Smooth muscle cell (in vitro differentiated cells): ENCODE results near the genes CENPH, GTF2H2C and TMEM171.

DNA sequence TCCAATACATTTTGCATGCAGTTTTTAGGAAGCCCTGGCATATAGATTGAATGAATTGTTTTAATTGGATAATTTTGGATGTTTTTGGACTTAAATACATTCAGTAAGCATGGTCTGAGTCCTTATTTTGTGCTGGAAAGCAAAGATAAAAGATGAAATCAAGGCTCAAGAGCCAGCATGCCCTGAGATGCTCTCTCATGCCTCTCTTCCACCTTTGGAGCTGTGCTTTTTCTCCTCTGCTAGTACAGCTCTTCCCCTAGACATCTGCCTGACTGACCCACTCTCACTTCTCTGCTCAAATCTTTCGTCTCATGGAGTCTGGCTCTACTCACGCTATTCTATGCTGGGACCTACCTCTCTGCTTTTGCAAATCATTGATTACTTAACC lies 14.3 kb downstream of the PIK3R1 start:
- RAMPAGE, long total RNA: no peak

GRCh38 chr5:68237723-68238756 lies 22.5 kb downstream of the PIK3R1 start:
- RAMPAGE, long total RNA: no peak

DNA sequence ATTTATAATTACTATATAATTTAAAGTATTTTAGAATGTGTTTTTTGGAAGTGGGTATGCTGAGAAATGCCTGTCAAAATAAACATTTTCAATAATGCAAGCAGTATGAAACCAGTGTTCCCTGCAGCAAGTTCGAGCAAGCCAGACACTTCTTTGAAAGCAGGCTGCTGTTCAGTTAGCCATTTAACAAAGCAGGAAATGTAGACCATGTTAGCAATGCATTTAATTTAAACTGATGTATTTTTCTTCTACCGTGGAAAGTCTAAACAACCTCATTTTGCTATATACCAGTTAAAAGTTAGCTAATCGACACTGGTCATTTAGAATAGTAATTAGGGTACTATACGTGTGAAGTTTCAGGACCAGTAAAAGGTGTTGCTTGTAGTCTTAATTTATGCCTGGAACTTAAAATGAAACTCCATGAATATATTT lies 65.8 kb downstream of the PIK3R1 start:
- RAMPAGE, long total RNA: no peak

- RAMPAGE, long total RNA: no peak
These were observed 325.5 kb downstream of the PIK3R1 start for GRCh38 chr5:68541084-68541468.

- RAMPAGE, long total RNA: no peak
These were observed 349.0 kb upstream of the SLC30A5 start for GRCh38 chr5:68744550-68745469.

DNA sequence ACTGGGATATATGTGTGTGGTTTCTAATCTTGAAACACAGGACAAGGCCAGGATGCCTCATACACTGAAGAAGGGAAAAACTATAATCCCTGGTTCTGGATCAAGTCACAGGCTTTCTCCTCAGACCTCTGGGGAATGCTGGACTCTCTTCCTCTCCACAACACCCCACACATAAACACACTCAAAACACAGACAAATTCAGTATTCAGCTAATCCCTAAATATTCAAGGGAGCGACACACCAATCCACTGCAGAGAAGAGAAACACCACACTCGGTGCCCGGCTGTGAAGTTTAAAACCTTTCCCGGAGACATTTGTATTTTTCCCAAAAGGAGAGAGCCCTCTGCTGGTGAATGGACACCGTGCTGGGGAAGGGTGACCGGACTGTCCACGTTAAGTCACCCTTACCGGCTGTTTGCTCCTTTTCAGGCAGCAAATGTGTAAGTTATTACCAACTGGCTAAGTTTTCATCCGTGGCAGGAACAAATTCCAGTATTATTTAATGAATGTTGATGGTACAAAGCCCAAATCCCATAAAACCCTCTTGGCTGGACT lies 131.0 kb upstream of the SLC30A5 start:
- RAMPAGE, long total RNA: no peak

GRCh38 chr5:69026607-69026980 lies 67.2 kb upstream of the SLC30A5 start:
- RAMPAGE, long total RNA: no peak

GRCh38 chr5:69188700-69189982 lies at the start of gene CENPH:
TSS of gene CENPH (plus strand) at chr5:69189583.
- RAMPAGE, long total RNA: start-site peak on the plus strand at chr5:69189545-69189615, 112 and 27 reads in 2 replicates

DNA sequence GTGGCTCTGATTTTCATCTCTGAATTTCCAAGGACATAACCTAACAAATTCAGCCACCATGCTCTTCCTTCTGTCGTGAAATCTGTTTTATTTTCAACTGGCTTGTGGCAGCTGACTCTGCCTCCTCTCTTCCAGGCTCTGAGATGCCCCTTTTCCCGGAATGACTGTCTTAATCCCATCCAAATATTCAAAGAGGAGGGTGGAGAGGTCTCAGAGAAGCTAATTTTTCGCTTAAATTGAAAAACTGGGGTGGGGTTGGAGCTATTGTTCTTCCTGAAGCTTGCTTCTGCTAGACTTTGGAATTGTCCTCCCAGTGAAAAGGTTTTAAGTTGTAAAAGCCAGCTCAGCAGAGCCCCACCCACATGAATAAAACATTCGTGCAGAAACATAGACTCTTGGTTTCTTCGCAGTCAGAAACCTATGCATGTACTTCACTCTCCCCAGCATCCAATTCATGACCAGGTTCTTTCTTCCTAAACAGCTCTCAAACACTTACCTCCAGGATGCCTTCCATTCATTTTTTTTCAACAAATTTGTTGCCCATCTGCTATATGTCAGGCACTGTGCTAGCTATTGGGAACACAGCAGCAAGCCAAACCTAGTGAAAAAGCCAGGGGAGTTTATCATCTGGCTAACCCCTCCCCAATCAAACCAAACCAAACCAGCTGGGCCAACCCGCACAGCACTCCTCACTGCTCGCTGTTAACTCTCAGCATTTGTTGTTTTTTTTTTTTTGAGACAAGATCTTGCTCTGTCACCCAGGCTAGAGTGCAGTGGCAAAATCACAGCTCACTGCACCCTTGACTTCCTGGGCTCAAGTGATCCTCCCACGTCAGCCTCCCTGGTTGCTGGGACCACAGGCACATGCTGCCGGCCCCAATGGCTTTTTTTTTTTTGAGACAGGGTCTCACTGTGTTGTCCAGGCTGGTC lies 38.0 kb upstream of the OCLN start:
- RAMPAGE, long total RNA: no peak

GRCh38 chr5:69493148-69494077 lies 823 bp downstream of the OCLN start:
- RAMPAGE, long total RNA: no peak

- RAMPAGE, long total RNA: start-site peak on the plus strand at chr5:69560209-69560257, 252 and 186 reads in 2 replicates
These were observed at the start of gene GTF2H2C for GRCh38 chr5:69559724-69560420. TSS of gene GTF2H2C (plus strand) at chr5:69560191.

DNA sequence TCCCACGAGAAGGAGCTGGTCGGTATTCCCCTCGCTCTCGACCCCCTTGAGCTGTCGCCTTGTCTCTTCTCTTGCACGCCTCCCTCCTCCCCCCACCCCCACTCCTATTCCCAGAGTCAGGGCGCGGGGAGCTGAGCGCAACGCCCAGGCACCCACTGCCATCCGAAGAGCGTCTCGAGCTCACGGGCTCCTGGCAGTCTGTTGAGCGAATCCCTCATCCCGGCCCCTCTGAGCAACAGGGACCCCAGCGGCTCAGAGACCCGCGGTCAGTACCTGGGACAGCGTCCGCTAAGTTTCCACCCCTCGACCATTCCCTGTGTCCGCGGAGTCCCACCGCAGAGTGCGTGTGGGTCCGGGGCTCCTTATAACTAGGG lies 347 bp downstream of the CARTPT start:
- RAMPAGE, long total RNA: no peak

DNA sequence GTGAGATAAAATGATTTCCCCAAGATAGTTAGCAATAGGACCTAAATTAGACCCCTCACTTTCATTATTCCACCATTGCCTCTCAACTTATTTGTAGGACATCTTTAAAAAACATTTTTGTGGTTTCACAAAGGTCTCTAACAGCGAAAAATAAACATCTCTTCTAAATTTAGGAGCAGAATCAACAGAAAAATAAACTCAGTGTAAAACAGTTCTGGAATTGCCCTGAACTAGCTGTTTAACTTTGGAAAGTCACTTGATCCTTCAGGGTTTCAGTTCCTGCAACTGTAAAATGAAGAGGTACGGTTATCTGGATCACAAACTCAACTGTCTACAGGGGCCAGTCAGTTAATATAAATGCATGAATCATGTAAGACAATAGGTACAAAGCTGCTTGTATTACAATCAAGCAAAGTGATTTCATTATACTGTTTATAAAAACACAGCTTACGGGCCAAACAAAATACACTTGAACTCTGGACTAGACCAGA lies 73.2 kb downstream of the MRPS27 start:
- RAMPAGE, long total RNA: no peak

- RAMPAGE, long total RNA: no peak
These were observed 286 bp downstream of the PTCD2 start for GRCh38 chr5:72320483-72320835.

DNA sequence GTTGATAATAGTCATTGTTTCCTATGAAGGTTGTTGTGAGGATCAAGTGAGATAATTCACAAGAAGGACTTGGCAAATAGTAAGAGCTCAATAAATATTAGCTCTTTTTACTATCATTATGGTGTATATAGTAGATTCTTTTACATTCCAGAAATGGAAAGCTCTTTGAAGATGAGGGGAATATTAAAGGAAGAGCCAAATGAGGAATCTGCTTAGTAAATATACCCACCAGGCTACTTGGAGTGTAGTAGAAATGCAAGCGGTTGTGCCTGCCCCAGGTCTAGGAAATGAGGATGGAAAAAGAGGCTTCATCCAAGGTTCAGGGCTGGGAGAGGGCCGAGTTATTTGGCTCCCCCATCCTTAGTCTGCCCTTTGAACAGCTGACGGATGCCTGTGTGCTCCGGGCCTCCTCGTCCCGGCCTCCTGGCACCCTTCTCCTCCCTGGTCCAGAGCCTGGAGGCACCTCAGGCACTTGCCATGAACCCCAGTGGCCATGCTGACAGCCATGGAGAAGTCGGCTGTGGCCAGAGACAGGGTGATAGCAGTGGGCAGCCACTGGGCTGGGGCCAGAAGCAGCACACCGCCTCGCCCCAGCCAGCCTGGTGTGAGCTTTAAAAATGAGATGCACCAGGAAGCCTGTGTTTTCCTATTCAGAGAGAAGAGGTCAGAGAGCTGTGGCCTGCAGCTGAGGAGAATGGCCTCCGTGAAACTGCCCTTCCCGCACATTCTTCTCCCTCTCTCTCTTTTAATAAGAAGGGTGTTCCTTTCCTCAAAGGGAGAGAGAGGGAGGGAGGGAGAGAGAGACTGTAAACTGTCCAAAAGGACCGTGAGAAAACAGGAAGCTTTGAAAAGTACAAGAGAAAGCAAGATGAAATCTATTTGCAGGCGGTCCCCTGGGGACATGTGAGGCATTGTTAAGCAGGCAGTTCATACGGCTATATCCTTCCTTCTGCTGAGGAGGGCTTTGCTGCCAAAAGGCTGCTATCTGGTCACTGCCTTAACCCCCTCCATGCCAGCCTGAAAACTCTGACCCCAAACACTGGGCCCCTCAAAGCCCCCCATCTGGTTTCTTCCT lies 55.4 kb downstream of the ZNF366 start:
- RAMPAGE, long total RNA: no peak

- RAMPAGE, long total RNA: no peak
These were observed 43.3 kb downstream of the ZNF366 start for GRCh38 chr5:72463931-72464322.

DNA sequence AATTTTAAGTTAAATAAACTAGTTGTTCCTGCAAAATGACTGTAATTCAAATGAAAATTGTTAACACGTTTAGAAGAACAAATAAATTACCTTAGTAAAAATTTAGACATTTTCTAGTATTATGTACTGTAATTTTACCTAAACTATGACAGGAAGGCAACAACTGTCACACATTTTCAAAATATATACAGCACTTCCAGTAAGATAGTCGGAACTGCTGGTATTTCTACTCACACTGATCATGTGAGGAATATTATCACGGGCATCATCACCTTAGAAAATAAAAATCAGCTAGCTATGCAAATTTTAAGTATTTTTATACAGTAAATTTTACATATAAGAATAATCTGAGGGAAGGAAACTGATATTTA lies 988 bp upstream of the TNPO1 start:
- RAMPAGE, long total RNA: no peak

DNA sequence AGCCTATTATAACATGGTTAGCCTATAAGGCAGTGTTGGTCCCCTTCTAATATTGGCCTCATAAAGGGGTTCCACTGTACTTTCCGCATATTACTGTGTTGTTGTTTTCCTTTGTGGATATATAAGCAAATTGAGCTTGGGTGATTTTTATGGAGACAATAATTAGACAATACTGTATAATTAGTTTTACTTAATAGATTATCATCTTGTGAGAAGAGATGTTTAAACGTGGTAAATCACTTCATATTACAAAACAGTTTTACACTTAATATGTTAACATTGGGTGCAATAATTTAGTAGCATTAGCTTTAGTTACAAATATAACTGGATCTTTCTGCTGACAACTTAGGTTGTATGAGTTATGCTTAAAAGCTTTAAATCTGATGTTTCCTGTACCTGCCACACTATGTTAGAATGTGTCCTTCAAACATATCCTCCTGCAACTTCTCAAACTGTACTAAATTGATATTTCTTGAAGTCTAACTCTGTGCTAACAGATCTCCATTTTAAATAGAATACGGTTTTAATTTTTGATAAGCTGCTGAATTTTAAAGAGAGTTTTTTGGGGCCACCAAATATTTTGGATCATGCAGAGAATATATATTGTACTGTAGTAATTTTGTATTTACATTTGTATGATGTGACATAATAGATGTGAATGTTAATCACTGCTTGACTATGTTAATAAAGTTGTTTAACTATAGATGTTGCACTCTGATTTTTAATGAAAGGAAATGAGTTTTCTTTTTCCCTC lies 42.0 kb upstream of the FCHO2 start:
- RAMPAGE, long total RNA: no peak

- RAMPAGE, long total RNA: no peak
These were observed at the start of gene TMEM171 for GRCh38 chr5:73120233-73120934. TSS of gene TMEM171 (plus strand) at chr5:73120575.

- RAMPAGE, long total RNA: no peak
These were observed 16.0 kb downstream of the TMEM174 start for GRCh38 chr5:73188933-73189395.